Cytotoxic T cell (primary cell): ENCODE results near the genes RPL6, OAS2, DTX1 and SDSL.

DNA sequence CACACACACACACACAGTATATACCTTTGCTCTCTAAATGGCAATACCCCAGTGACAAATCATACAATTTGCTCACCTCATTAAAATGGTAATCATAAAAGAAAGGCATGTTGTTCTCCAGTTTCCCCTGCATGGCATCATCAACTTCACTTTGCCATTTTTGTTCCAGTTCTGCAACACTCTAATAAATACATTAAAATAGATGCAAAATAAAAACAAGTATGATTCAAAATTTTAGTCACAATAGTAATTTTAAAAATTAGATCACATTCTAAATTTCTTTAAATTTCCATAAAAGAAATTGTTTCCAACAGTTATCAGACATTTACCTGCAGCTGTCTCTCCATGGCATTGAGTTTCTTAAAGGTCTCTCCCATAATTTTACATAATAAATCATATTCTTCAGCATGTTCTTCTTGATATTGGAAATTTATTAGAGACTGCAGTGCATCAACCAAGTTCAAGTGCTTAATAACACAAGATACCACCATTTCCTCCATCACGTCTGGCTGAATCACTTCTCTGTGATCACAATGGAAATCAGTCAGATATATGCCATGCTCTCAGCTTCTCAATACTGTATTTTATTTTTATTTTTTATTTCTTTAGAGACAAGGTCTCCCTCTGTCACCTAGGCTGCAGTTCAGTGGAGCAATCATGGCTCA lies 122.8 kb downstream of the TRAFD1 start:
- PRO-cap, 2 experiments = no peak in any of the 2 experiments

DNA sequence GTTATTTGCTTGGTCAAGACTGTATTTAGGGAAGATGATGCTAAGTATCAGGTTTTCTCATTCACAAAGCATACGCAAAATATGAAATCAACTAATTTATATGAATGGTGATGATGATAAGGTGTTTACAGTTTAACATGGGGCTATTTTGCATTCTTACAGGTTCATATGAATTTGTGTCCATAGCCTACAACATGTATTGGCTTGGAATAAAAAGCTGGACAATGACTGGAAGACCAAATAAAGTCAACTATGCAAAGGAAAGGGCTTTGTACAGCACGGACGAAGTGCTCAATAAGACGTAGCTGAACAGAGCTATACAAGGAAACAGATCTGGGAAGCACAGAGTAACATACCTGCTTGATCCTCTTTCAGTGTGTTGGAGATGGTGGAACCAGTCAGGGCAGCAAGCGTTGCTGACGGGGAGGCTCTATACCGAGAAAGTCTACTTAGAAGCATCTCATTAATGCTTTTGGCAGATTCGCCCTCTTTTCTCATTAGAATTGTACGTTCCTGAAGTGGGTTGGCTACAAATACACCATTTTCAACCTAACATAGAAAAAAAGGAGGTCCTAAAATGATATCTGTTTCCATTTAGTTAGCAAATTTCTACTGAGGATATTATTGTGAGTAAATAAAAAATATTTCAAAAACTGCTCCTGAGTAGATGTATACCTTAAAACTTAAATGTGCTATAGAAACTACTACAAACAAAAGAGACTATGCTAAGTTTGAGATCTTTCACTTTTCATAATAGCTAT lies 99.3 kb downstream of the HECTD4 start:
- PRO-cap, 2 experiments = no peak in any of the 2 experiments

DNA sequence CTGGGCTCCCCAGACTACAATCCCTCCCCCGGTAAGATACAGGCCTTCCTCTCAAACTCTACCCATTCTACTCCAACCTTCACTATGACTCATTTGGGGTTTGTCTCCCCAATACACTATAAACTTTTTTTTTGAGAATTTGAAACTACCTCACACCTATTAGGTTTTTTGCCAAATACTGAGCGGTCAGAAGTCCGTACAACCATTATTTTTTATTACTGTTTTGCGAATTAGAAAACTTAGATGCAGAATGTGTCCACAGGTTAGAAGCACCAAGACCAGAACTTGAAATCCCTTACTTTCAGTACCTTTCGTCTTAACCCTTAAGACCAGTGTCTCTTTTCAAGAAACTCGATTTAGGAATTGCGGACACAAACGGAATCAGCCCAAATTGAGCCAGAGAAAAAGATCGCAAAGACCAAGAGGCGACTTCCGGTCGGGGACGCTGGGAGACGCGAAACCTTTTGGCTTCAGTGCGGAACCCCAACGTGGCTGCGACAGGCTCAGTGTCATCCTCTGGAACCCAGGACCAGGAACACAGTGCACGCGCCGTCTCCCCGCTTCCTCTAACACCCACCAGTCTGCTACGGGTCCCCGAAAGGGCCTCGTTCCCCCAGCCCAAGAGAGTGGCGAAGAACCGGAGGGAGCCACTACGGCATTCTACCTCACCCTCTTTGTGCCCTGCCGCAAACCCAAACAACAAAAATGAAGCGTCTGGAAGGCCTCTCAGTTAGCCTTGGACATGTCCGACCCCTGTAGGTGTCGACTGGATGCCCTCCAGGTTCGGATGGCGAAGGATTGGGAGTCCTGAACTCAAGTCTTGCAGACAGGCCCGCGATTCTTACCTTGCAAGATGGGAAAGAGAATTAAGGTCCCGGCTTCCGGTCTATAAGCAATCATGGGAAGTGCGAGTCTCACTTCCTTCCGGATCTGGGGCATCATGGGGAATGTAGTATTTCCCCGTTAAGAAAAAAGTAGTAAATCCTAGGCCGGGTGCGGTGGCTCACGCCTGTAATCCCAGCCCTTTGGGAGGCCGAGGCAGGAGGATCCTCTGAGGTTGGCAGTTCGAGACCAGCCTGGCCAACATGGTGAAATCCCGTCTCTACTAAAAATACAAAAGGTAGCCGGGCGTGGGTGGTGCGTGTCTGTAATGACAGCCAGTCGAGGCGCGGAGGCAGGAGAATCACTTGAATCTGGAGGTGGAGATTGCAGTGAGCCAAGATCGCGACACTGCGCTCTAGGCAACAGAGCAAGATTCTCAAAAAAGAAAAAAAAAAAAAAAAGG lies at the start of gene RPL6:
TSS of gene RPL6 (minus strand) at position 864 of the 1,285 bp plus-strand sequence.
- PRO-cap, 2 experiments = peak in 2 of 2 experiments; most common plus-strand start position 65 of the sequence (in 2); most common minus-strand start position 861 of the sequence (in 2)

DNA sequence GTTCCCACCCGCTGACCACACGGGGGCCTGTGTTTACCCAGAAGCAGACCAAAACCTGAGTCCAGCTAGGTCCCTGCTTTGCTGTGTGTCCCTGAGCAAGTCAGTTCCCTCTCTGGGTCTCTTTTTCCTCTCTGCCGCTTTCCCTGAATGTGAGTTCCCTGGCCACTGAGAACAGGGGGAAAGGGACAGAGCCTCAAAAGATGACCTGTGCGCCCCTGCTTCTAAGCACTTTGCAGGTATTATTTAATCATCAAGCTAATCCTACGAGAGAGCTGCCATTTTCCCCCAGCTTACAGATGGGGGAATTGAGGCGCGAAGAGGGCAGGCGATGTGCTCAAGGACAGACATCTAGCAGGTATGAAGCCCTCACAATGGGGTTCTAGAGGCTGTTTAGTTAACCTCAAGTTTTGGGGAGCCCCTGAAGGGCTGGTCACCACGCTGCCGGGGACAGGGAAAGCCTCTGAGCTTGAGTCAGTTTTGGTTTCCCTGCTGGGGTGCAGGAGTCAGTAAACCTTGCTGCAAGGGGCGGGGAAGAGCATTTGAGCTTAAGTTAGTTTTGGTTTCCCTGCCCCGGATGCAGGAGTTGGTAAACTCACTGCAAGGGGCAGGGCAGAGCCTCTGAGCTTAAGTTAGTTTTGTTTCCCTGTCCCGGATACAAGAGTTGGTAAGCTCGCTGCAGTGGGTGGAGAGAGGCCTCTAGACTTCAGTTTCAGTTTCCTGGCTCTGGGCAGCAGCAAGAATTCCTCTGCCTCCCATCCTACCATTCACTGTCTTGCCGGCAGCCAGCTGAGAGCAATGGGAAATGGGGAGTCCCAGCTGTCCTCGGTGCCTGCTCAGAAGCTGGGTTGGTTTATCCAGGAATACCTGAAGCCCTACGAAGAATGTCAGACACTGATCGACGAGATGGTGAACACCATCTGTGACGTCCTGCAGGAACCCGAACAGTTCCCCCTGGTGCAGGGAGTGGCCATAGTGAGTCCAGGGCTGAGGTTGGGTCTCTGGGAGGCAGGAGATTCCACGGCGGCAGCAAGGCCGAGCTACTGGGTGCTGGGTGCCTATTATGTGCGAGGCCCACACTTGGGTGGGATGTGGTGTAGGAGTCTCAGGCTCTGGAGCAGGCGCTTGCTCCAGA lies at the start of gene OAS2:
TSS of gene OAS2 (plus strand) at position 706 of the 1,132 bp plus-strand sequence.
- PRO-cap, 2 experiments = peak in 2 of 2 experiments; most common plus-strand start position 706 of the sequence (in 2); most common minus-strand start position 462 of the sequence (in 2)

- PRO-cap, 2 experiments = no peak in any of the 2 experiments
These were observed at the start of gene DTX1 for GRCh38 chr12:113056557-113057166. Gene DTX1, plus strand, starts transcription at chr12:113056730.

GRCh38 chr12:113103675-113104397 lies 31.7 kb downstream of the RASAL1 start:
- PRO-cap, 2 experiments = peak in 2 of 2 experiments; most common plus-strand start chr12:113103976 (in 2); most common minus-strand start chr12:113104168 (in 2)

DNA sequence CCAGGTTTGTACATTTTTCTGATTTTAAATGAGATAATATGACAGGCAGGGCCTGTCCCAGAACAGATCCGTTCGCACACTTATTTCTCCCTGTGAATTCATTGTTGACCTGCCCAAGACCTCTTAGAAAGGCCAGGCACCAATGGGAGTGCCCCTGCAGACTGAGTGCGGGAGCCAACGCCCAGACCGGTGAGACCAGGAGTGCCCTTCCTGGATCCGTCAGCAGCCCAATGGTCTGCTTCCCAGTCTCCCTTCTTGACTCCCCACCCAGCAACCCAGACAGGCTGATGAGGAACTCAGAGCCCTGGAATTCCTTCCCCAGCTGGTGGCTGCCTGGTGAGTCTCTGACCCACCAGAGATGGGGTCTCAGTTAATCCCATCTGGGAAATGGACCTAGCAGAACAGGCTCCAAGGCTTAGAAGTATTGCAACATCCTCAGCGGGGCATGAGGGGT lies 1.4 kb upstream of the RASAL1 start:
- PRO-cap, 2 experiments = no peak in any of the 2 experiments

DNA sequence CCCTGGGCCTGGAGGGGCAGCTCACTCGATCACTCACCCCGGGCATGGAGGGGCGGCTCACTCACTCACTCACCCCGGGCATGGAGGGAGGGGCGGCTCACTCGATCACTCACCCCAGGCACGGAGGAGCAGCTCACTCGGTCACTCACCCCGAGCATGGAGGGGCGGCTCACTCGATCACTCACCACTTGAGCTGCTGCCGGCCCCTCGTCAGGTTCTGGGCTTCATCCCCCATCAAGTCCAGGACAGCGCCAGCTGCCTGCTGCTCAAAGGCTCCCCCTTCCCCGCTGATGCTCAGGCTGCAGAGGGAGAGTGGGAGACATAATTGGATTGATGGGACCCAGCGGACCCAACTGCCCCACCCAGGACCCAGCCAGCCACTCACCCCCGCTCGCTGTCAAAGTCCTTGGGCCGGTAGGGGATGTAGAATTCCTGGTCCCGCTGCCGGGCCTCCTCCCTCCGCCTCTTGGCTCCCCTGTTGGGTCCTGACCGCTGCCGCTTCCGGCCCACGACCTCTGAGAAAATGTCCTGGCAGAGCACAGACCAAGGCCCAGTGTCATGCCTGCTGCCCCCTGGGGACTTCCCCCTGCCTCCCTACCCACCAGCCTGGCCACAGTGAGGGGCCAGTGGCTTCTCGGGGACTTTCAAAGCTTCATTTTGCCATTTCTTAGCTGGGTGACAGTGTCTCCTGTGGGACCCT lies 13.4 kb downstream of the CFAP73 start:
- PRO-cap, 2 experiments = no peak in any of the 2 experiments

- PRO-cap, 2 experiments = no peak in any of the 2 experiments
These were observed 47.4 kb downstream of the TPCN1 start for GRCh38 chr12:113268579-113269068.

DNA sequence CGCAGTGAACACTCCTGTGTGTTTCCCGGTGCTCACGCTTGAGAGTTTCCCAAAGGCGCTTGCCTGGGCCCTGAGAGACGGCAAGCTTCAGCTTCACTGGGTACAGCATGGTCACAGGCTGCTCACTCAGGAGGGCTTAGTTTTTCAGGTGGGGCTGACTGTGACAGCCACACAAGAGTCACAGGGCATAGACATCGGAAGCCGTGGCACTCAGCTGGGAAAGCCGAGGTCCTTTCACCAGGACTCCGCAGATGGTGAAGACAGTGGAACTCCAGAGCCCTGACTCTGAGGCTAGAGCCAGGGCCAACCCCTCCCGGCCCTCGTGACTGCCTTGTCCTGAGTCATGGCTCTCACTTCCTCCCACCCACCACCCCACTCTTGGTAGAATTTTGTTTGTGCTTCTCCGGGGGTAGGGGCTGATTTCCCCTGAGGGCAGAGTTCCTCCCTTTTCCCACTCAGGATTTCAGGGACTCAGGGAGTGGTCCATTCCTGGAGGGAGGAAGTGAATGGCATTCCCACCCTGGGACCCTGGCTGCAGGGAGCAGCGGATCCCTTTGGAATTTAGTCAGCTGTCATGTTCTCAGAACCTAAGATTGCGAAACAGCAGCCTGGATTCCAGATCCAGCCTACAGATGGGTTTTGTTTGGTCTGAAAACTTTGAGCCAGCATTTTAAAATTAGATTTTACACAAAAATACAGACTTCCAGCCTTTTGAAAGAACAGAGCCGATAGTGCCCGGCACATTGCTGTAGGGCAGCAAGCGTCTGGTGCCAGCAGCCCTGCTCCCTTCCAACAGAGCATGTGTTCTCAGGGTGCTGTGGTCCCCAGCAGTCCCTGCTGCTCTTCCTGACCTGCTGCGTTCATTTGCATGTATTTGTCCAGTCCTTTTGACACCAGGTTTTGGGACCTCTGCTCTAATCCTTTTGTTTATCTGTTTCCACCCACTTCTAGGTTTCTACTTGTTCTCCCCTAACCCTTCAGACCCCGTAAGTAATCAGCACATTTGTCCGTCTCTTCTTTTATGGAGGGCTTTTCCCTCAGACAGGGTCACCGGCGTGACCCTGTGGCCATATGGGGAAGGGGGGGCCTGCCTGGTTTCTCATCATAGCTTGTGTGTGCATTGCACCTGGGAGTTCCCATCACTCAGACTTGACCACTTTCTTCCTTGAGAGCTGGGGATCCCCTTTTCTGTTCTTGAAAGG lies 50.8 kb downstream of the TPCN1 start:
- PRO-cap, 2 experiments = no peak in any of the 2 experiments

DNA sequence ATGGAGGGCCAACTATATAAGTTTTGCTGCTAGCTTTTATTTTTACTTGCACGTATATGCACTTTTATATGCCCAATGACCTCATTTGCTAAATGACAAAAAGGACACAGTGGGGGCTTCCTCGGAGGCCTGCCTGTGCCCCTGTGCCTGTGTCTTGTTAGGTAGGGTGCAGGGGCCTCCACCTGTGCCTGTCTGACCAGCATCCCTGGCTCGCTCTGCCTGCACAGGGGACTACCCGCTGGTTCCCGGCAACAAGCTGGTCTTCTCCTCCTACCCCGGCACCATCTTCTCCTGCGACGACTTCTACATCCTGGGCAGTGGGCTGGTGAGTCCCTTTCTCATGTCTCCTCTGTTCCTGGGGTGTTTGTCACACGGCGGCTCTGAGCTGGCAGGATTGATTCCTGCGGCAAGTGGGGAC lies 22.1 kb downstream of the PLBD2 start:
- PRO-cap, 2 experiments = no peak in any of the 2 experiments

DNA sequence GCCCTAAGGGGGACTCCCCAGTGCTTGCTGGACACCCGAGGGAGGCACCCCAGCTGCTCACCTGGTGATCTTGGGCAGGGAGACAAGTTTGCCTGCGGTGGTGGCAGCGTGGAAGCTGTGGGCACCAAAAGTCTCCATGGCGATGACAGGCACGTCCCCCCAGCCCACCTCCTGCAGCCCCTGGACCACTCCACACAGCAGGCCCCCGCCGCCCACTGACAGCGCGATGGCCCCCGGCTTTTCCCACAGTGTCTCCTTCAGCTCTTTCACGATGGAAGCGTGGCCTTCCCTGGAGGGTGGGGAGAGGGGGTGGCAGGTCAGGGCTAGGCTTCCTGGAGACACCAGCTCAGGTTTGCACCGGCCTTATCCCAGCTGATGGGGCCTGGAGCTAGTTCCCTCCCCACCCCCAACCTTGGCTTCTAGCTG lies 6.6 kb downstream of the SDS start:
- PRO-cap, 2 experiments = no peak in any of the 2 experiments

GRCh38 chr12:113421857-113422892 lies at the start of gene SDSL:
Gene SDSL, plus strand, starts transcription at chr12:113422380.
- PRO-cap, 2 experiments = no peak in any of the 2 experiments

GRCh38 chr12:113507162-113507611 lies 35.5 kb upstream of the LHX5 start:
- PRO-cap, 2 experiments = no peak in any of the 2 experiments

DNA sequence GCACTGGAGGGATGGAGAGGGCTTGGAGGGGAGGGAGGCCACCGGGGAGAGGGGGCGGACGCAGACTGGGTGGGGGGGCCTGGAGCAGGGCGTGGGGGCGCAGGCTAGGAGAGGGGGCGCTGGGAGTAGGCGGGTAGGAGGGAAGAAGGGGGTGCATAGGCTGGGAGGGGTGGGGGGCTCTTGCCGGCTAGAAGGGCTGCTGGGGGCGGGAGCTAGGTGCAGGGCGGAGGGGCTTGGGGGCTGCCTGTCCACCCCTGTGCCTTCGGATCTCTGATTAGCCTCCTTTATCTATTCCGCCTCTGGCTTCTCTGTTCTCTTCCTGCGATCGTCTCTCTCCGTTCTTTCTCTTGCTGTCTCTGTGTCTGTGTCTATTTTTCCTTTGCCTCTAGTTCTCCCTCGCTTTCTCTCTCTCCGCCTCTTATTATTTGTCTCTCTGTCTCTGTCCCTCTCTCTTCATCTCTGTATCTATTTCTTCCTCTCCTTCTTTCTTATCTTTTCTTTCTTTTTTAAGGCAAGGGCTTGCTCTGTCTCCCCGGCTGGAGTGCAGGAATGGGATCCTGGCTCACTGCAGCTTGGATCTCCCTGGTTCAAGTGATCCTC lies 166.8 kb upstream of the LHX5 start:
- PRO-cap, 2 experiments = no peak in any of the 2 experiments

- PRO-cap, 2 experiments = no peak in any of the 2 experiments
These were observed 66.3 kb downstream of the RBM19 start for GRCh38 chr12:113899526-113900620.

GRCh38 chr12:113914023-113914436 lies 52.1 kb downstream of the RBM19 start:
- PRO-cap, 2 experiments = no peak in any of the 2 experiments

- PRO-cap, 2 experiments = no peak in any of the 2 experiments
These were observed 75.0 kb upstream of the RBM19 start for GRCh38 chr12:114041258-114041466.

DNA sequence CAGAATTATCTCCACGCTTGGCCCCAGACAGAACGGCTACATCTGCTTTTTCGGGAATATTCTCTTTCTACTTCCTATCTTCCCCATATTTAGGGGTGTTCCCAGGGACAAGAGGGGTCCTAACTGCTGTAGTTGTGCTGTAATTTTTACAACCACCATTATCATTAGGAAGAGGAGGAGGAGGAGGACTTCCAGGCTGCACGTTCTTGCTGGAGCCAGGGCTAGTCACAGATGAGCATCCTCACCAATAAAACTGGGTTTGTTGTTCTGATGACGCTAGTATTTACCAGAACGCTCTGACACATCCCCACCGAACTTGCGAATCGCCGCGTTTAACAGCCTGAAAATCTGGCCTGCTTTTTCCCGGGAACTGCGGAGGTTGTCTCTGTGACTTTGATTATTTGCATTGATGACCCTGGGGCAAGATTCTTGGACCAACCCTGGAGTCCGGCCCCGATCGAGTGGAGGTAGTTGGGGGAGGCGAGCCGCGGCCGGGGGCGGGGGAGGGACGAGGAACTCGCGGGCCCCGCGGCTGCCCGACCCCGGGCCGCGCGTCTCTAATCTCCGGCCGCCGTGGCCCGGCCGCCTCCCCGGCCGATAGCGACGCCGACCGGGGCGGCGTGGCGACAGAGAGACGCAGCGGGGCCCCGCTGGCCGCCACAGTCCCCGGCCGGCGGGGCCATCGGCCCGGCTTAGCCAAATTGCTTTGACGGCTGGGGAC lies 10.1 kb downstream of the TBX5 start:
- PRO-cap, 2 experiments = no peak in any of the 2 experiments

- PRO-cap, 2 experiments = no peak in any of the 2 experiments
These were observed 2.8 kb upstream of the TBX5 start for GRCh38 chr12:114408524-114409456.